ENCODE measurements around a stretch of chr1.

DNA sequence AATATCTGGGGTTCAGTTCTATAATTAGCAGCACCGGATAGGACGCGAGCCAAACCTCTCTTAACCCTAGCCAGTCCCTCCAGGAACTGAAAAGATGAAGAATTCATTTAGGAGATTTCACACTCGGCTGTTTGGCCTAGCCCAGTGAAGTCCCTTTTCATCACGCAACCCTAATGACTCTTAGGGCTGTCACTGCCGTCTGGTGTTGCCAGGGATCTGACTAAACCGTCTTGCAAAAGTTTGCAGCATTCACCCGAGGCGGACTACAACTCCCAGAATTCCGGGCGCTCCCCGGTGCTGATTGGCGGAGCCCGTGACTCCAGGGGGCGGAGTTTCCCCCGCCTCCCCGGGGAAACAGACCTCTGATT lies 267 bp upstream of the SESN2 start:
- PRO-cap: bidirectional peak, plus-strand start outside the sequence, minus-strand start at position 218 of the sequence

GRCh38 chr1:28271951-28272522 lies 12.7 kb downstream of the SESN2 start:
- PRO-cap: no peak

DNA sequence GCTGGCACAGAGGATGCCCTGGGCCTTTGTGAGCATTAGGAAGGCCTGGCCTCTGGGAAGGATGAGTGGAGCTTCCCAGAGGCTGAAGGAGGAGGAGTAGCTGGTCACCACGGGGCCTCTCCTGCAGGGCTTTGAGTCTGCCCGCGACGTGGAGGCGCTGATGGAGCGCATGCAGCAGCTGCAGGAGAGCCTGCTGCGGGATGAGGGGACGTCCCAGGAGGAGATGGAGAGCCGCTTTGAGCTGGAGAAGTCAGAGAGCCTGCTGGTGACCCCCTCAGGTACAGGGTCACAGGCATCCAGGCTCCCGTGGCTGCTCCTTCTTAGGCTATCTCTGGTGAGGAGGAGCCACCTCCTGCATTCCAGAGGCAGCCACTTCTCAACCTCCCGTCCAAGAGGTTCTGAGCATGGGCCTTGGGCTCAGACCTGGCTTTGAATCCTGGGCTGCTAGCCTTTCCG lies 13.9 kb downstream of the SESN2 start:
- PRO-cap: no peak

DNA sequence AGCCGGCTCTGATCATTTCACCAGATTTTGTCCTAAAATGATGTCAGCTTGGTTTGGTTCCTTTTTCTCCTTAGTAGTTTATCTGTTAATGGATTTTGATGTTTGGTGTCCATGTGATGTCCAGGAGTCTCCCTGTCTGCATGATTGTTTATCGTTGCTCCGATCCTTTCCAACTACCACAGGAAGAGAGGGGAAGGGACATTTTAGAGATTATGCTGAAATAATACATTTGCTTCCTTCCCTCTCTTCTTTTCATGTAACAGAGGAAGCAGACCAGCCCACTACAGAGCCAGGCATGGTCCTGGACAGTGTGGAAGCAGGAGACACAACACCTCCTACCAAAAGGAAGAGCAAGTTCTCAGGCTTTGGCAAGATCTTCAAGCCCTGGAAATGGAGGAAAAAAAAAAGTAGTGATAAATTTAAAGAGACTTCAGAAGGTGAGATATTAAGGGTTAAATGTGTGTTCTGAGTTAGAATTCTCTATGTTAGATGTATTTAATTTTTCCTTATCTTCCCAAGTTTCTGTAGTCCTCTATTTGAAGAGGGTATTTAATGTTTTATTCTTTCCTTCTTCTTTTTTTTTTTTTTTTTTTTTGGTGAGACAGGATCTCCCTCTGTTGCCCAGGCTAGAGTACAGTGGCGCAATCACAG lies 46.9 kb upstream of the RCC1 start:
- PRO-cap: no peak

DNA sequence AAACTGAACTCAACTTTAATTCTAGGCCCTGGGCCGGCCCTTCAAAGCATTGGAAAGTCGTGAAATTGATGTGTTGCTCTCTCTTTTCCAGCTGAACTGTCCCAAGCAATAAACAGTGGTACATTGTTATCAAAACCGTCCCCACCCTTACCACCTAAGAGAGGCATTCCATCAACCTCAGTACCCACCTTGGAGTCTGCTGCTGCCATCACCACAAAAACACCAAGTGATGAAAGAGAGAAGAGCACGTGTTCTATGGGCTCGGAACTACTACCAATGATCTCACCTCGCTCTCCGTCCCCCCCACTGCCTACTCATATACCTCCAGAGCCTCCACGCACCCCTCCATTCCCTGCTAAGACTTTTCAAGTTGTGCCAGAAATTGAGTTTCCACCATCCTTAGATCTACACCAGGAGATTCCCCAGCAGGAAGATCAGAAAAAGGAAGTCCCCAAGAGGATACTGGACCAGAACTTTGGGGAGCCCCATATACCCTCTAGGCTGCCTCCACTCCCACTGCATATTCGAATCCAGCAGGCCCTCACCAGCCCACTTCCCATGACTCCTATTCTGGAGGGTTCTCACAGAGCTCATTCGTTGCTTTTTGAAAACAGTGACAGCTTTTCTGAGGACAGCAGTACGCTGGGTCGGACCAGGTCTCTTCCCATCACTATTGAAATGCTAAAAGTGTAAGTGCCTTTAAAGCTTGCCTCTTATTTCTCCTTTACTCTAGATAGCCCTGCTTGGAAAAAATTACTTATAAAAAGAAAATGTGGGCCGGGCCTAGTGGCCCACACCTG lies 32.2 kb upstream of the RCC1 start:
- PRO-cap: no peak

GRCh38 chr1:28580350-28580929 lies 11.6 kb upstream of the RAB42 start:
- PRO-cap: no peak

DNA sequence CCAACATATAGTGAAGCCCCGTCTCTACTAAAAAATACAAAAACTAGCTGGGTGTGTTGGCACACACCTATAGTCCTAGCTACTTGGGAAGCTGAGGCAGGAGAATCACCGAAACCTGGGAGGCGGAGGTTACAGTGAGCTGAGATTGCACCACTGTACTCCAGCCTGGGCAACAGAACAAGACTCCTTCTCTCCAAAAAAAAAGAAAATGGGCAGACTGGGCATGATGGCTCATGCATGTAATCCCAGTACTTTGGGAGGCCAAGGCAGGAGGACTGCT lies 11.6 kb downstream of the TAF12 start:
- PRO-cap: no peak

DNA sequence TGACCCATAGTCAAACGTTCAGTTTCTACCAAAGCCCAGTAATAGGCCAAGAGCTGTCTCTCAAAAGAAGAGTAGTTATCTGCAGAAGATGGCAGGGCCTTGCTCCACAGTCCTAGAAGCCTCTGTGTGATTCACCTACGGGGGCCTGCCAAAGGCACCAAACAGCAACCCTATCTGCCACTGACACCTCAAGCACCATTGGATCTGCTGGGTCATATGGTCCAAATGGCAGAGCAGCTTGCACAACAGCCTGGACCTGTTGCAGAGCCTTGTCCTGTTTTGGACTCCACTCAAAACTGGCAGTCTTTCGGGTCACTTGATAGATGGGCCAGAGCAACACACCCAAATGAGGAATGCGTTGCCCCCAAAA lies 12.7 kb upstream of the GMEB1 start:
- PRO-cap: no peak

DNA sequence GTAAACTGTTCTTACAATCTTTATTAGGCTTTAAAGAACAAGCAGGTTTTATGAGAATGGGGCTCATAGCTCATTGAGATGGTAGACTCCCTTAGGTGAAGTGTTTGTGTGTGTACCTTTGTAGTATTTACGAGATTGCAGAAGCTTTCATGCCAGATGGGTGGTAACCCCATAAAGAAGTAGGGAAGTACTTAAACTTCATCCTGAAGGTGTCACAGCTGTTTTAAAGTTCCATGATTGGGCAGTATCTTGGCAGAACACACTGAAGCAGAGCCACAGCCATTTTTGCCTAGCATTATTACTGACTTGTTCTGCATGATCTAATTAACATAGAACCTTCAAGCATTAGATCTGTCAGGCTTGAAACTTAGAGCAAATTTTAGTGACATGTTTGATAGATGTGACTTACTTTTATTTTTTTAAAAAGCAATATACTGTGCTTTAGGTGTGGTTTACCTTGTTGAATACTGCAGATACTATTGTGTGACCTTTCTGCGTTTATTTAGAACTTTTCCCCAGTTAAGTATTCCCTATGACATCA lies 11.6 kb downstream of the YTHDF2 start:
- PRO-cap: no peak

GRCh38 chr1:28893490-28894127 lies 20.8 kb upstream of the EPB41 start:
- PRO-cap: no peak

DNA sequence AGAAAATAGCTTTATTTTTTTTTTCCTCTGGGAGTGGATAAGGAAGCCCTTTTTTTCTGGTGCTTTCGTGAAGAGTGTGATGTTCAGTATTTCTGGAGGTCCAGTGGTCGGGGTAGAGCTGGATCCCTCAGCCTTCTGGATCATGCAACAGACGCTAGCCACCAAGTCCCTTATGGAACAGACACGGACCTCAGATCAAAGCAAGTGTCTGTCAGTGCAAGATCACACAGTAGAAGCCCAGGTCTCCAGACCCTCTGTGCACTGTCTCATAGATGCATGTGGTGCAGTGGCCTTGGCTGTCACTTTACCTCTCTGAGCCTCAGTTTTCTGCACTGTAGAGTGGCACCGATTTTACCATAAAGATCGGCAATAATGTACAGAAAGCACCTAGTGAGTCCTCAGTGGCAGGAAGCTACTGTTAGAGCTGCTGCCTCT lies 15.5 kb upstream of the EPB41 start:
- PRO-cap: no peak

DNA sequence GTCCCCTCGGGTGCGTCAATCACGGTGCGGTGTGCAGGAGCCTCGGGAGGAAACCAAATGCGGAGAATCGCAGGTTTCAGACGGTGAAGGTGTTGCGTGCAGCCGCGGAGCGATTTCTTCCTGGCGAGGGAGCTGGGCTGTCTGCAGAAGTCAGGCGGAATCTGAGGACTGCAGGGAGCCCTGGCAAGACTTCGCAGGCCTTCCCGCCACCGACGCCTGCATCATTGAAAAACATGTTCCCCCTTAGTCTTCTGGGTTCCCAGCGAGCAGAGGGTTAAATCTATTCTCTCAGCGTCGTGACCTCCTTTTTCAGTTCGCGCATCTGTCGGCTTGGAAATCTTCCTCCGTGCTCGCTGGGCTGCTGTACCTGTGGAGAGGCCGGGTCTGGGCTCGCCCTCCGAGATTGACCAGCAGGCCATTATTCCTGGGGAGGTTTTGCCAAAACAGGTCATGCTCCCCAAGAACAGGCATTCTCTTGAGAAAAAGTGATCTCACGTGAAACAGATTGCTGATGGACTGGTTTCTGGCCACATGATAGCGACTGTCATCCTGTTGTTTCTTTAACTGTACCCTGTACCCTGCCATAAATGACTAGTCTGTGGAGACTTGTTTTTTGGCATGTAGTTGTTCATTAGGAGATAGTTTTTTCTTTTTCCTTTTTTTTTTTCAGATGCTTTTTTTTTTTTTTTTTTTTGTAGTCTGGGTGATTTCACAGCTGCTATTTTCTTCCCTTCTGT lies 857 bp downstream of the EPB41 start:
- PRO-cap: bidirectional peak, plus-strand start at position 79 of the sequence, minus-strand start at position 58 of the sequence

DNA sequence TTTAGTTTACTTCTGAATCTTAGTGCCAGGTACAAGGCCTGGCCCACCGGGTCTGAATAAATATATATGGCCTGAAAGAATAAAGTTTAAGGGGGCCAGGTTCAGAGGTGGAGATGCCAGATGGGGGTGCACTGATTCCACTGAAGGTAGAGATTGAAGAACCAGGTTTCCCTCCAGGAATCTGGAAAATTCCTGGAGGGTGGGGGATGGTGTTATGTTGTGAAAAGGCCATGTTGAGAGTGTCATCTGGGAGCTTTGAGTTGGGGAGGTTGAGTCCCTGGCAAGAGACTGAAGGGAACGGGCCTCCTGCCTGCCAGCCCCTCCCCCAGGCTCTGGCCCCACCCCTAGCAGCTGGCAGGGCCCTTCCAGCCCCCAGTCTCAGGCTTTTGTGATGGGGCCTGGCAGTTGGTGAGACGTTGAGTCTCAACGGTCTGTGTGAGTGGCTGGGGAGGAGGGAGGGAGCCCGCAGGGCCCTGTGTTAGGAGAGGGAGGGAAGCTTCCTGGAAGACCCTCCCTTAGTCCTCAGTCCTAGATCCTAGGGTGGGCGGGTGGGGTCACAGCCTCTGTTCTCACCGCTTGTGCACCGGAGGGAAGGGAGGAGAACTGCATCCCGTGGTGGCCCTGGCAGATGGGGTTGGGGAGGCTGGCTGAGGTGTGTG lies 4.1 kb downstream of the PTPRU start:
- PRO-cap: no peak

GRCh38 chr1:30083820-30084426 lies 639.5 kb downstream of the MATN1 start:
- PRO-cap: no peak

DNA sequence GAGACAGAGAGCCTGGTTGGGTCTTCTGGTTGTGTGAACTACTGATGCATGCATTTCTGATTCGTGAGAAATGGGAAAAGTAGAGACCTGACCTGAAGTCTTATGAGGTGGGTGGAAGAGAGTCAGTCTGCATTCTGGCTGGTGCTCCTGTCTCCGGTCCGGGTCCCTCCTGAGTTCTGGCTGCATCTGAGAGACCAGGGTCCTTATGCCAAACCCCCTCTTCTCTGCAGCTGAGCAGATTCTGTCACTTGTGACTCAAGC lies 638.7 kb downstream of the MATN1 start:
- PRO-cap: no peak

- PRO-cap: no peak
Measured at GRCh38 chr1:30438276-30438614, 285.1 kb downstream of the MATN1 start.

DNA sequence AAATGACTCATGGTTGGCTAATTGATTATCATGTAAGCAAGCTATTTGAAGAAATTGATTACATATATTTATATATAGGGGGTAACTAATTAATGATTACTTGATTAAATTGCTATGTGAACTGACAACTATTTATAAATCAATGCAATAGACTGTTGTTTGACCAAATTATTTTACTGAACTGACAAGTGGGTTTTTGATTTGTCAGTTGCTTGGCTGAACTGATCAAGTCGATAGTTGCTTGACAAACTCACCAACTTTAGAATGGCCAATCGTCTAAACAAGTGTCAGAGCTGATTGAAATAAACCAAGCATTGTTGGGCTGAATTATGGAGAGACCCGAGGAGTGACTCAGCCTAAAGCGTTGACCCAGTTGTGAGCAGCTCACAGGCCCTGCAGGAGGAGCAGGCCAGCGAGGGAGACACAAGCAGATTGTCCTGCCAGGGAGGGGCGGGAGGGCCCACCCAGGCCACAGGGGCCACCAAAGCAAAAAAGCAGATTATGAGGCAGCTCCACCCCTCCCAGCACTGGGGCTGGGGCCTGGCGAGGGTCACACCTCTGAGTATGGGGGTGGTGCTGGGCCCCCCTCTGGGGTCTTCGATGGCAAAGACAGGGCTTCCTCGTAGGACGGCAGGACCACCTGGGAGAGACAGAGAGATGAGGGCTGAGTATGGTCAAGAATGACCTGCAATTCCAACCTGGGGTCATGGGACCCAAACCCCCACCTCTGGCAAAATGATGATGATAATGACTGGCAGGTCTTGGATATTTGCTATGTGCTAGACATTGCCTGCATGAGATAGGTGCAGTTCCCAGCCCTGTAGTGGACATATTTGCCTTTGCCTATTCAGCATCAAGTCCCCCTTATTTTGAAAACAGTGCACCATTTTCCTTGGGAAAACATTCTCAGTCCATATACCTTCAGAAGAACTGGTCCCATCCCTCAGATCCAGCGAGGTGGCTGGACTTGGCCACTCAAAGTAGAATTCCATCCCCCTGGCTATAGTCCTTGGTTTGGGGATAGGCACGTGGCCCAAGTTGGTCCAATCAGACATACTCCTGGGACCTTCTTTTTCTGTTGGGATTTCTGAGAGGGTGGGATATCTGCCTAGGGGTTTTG lies 10.3 kb upstream of the MATN1 start:
- PRO-cap: no peak

DNA sequence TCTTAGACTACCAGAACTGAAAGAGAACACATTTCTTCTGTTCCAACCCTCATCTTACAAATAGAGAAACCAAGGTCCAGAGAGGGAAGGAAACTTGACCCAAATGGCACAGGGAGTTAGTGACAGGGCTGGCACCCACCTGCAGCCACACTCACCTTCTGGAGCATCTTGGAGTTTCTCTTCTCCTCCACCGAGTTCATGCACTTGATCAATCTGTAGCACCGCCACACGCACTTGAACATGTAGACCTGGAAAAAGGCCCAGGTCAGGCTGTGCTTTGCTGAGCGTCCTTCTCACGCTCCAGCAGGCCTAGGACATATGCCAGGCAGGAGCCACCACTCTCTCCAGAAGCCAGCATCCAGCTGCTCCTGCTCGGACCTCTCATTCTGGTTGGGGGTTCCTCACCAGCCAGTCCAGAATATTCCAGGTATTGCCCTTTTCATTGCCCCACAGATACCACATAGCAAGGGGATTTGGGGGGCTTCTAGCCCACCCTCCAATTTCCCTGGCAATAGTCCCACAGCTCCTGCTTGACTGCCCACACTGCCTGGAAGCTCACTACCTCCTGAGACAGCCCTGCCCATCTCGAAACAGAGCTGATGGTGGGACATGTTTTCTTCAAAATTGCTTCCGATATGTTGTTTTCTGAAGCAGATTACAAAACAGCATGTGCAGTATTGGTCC lies 11.8 kb upstream of the MATN1 start:
- PRO-cap: no peak

GRCh38 chr1:30735749-30736424 lies 12.5 kb upstream of the MATN1 start:
- PRO-cap: no peak

GRCh38 chr1:30738789-30739114 lies 15.4 kb upstream of the MATN1 start:
- PRO-cap: no peak